Subcutaneous preadipocyte (primary cell): Measurements from ENCODE around the gene ELFN1.

DNA sequence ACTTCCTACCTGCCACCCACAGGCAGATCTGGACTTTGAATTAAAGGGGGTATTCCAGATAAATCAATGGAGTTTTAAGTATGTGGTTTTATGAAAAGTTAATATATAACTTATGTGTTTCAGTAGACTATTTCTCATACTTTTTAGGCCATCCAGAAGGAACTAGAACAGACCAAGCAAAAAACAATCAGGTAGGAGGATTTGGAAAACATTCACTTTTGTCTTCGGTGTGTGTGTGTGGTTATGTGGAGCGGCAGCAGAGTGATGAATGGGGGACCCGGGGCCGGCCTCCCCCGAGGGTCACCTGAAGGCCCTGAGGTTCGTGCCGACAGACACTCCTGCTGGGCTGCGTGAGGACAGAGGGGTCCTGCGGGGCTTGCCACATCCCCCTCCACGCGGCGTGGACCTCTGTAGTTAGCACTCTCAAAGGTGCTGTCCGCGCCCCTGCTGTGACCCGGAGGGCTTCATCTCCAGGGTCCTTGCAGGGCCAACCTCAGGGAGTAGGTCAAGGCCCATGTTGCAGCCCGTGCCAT is 20.1 kb upstream of the GET4 start:
- CAGE, long polyA plus RNA = no peak

DNA sequence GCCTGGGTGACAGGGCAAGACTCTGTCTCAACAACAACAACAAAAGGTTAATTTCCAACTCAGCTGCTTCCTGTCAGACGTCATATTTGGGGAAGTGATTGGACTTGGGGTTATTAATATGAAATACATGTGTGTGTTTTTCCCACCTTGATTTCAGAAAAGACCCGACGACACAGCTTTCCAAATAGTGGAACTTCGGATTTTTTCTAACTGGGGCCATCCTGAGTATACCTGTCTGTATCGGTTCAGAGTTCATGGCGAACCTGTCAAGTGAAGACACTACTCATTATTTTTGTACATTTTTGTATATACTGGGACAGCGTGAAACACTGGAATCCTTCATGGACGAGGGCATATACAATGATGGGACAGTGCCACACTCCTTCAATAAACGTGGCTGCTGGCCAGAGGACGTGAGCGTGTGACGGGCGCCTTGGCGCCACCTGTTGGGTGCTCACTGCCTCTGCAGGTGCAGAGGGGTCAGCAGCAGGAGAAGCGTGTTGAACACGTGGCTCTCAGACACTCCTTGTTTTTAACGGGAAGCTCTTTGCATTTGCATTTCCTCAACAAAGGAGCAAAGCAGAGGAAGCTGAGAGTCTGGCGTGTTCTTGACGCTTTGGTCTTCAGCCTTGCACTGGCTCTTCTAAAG is 3.2 kb upstream of the GET4 start:
- CAGE, long polyA plus RNA = no peak

DNA sequence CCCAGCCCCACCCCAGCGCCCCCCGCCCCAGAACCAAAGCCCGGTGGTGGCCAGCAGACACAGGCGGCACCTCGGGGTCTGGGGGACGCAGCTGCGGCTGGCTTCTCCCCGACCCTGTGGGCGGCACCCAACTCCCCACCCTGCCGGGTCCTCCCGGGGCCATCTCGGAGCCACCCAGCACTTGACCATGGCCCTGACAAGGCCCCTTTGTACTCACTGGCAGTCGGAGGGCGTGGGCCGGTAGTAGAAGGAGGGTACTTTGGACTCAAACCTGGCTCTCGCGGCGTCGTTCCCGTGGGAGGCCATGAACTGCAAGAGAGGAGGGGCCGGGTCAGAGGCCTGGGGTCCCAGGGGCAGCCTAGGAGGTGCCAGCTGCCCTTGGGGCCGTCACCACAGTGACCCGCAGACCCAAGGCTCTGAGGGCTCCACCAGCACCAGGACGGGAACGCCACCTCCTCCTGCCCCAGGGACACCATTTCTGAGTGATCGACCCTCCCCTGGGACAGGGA is 28.1 kb downstream of the ADAP1 start:
- CAGE, long polyA plus RNA = no peak

DNA sequence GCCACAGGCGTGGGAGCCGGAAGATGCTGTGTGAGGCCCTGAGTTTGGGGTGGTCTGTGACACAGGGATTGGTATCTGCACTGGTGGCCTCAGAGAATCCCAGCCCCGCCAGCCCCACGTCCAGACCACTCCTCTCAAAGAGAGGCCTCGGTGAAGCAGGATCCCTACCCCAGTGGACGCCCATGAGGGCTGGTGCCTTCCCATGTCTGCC is 8.1 kb upstream of the ADAP1 start:
- CAGE, long polyA plus RNA = no peak

DNA sequence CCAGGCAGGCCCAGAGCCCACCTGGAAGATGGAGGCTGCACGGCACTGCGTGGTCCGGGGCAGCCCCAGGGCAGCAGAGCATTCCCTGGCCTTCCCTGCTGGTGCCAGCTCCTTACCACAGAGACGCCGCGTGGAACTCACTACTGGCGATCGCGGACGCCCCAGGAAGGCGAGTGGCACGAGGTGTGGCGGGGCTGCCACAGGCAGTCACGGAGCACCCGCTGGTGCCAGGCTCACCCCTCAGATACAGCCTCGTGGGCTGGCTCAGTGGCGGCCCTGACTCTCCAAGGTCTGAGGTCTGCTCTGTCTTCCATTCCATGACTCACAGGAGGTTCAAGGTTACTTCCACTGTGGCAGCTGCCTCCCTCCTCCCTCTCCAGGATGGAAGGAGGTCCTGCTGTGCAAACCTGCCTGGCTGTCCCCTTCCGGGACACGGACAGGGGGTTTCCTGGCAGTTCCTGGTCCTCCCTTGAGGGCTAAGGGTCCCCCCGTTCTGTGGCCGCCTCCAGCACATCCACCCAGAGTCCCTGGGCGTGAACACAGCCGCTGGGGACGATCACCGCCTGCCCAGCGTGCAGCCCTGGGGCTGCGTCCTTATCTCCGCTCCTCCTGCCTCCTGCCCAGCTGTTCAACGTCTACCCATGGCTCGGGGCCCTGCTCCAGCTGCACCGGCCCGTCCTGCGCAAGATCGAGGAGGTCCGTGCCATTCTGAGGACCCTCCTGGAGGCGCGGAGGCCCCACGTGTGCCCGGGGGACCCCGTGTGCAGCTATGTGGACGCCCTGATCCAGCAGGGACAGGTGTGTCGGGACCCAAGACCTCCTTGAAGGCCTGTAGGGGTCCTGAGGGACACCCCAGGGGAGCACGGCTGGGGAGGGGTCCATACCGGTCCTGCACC is 3.3 kb downstream of the CYP2W1 start:
- CAGE, long polyA plus RNA = no peak

GRCh38 chr7:1022840-1023539 is 21.4 kb upstream of the GPR146 start:
- CAGE, long polyA plus RNA = no peak

DNA sequence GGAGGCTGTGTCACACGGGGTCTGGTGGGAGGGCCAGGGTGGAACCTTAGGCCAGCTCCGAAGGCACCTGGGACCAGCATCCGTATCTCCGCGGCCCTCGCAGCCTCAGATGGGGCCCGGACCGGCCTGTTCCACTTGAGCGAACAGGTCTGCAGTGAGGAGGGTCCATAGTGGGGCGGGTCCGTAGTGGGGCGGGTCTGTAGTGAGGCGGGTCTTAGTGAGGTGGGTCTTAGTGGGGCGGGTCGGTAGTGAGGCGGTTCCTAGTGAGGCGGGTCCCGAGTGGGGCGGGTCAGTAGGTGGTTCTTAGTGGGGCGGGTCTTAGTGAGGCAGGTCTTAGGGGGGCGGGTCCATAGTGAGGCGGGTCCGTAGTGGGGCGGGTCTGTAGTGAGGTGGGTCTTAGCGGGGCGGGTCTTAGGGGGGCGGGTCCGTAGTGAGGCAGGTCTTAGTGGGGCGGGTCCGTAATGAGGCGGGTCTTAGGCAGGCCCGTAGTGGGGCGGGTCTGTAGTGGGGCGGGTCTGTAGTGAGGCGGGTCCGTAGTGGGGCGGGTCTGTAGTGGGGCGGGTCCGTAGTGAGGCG is 15.1 kb downstream of the GPR146 start:
- CAGE, long polyA plus RNA = no peak

DNA sequence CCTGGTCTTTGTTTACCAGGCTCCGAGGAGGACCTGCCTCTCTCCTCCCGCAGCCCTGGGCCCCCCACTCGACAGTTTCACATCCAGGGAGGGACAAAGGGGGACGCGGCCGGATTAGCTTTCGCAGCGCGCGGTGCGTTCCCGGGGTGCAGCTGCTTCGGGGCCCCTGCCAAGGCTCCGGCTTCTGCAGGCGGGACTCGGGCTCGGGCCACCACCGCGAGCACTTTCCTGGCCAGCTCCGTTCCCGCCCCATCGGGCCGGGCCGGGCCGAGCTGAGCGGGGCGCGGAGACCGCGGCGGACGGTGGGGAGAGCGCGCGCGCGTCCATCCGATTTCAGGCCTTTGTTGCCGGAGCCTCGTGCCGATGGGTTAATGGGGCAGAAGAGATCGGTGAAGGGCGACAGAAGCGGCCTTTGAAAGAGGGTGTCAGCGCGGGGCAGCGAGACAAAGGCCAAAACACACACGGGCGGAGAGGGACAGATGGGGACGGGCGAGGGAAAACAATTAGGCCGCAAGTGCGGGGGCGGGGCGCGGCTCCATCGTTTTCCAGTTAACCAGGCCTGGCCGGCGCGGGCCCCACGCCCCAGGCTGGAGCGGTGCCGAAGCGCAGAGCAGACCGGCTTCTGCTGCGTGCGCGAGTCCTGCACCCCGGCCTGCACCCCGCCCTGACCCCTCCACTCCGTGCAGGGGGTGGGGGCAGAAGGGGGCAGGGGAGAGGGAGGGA is 8.4 kb upstream of the UNCX start:
- CAGE, long polyA plus RNA = no peak

DNA sequence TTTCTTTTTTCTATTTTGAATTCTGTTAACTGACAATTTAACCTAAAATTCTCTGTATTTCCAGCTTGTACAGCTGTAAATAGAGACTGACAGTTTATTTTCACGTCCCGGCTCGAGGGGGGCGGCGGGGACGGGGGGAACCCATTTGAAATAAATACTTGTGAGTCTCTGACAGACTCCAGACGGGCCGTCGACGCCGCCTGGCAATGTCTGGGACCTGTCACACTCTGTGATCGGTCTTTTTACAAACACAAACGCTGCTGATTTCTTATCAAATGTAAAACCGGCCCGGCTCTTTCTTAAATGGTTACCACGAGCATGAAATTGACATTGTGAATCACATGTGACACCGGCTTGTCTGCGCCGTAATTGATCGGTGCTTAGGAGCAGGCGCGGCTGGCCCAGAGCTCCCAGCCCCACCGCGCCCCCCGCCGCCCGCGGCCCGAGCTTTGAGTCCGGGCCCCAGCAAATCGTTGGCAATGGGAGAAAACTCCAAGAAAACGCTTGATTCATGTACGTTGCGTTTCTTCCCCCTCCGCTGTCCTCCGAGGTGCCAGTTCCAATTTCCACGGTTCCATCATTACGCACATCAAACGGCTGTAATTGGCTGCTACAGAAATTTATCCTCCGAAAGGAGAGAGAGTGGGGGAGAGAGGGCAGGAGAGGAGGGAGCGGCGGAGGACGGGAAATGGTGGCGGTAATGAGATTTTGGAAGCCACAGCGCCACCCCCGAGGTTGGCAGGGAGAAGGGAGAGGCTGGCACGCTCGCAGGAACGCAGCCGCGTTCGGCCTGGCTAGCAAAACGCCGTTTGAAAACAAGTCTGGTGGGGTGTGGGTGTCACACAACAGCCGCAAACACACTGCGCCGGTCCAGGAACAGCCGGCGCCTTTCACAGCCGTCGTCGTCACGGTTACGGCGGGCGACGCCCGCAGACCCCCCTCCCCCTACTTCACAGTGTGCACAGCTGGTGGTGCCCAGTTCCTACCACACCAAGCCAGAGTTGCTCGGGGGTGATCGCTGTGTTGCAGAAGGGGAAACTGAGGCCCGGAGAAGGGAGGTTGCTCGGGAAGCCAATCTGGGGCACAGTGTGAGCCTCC is 57.3 kb downstream of the UNCX start:
- CAGE, long polyA plus RNA = no peak

- CAGE, long polyA plus RNA = no peak
Observed at GRCh38 chr7:1431833-1432658, 27.2 kb downstream of the MICALL2 start.

- CAGE, long polyA plus RNA = no peak
Observed at GRCh38 chr7:1437884-1438556, 21.2 kb downstream of the MICALL2 start.

DNA sequence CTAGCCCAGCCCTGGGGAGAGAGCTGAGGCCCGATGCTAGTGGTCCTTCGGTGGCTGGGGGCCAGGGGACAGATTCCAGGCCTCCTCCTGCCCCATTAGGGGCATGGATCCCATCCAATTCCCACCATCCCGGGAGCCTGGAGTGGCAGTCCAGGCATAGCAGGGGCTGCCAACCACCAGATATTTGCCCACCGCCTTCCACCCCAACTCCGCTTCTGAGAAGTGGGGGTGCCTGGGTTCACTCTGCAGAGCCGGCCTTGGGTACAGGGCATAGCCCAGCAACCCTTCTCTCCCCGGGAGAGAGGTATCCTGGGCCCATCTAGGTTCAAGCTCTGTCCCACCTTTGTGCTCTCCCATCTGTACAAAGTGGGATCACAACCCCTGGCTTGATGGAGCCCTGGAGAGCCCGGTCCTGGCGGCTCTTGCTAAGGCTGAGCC is 12.2 kb downstream of the MICALL2 start:
- CAGE, long polyA plus RNA = no peak

GRCh38 chr7:1466646-1467094 is 7.4 kb upstream of the MICALL2 start:
- CAGE, long polyA plus RNA = no peak

DNA sequence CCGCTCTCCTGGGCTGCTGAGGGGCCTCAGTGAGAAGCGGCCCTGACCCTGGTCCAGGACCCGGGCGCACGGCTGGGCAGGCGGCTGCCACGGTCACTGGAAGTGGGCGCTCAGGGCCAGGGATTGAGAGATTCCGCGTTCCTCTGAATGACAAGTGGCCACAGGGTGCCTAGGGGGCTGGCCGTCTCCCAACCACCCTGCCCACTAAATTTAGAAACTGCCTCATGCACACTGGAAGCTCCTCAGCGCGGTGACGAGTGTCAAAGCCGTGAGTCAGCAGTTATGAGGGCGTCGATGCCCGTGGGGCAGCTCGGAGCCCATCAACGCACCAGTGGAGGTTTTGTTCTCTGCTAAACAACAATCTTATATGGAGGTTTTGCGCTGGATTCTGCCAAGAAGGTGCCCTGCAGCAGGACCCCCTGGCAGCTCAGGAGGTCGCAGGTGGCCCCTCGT is 9.1 kb upstream of the INTS1 start:
- CAGE, long polyA plus RNA = no peak

DNA sequence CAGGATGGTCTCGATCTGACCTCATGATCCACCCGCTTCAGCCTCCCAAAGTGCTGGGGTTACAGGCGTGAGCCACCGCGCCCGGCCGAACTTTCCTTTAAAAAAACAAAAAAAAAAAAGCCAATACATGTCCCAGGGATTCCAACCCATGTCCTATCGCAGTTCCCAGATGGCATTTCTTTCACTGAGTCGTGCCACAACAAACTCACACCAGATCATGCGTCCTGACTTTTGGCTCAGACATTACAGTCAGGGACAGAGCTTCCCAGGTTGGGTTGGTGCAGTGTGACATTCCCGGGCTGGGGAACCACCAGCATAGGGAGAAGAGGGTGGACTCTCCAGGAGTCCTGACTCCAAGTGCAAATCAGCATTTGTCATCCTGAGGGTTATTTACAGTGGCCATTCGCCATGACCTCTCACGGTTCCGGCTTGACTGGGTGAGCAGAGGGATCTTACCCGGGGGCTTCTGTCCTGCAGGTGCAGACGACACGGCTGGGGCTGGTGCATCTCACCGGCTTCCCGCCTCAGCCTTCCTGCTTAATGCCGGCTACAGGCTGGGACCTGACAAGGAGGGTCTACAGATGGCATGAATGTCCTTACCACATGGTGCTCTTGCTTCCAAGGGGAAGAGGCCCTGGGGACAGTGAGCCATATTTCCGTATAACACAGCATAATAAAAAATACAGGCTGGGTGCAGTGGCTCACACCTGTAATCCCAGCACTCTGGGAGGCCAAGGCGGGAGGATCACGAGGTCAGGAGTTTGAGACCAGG is 12.4 kb upstream of the INTS1 start:
- CAGE, long polyA plus RNA = no peak

DNA sequence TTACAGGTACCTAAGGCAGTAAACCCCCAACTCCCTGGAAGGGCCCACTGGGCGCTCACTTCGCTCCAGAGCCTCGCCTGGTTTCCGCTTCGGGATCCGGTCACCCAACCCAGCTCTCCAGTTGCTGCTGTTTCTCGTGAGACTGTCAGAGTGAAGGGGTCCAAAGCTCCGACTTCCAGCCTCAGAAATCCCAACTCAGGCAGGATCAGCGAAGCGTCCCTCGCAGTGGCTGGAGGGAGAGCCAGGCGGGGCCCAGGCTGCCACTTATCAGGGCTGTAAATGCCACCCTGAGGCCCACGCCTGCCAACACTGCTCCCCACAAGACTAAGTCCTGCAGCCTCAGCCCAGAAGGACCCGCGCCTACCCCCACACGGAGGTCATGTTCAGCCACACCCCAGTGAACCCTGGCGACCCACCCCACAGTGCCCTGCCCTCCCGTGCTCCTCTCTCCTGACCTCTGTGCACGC is 3.3 kb downstream of the PSMG3 start:
- CAGE, long polyA plus RNA = no peak

- CAGE, long polyA plus RNA = no peak
Observed at GRCh38 chr7:1669473-1670401, at the start of gene ELFN1. Gene ELFN1 (plus strand): TSS chr7:1670277.

- CAGE, long polyA plus RNA = no peak
Observed at GRCh38 chr7:1759119-1759686, 89.1 kb downstream of the ELFN1 start.

GRCh38 chr7:1842838-1843957 is 173.1 kb downstream of the ELFN1 start:
- CAGE, long polyA plus RNA = no peak

- CAGE, long polyA plus RNA = no peak
Observed at GRCh38 chr7:1861676-1862190, 191.7 kb downstream of the ELFN1 start.